Neural progenitor cell (in vitro differentiated cells): ENCODE data around the gene CLASP1.

GRCh38 chr2:120254104-120254584 lies 1.5 kb downstream of the RALB start:
- RAMPAGE, long total RNA: no peak

DNA sequence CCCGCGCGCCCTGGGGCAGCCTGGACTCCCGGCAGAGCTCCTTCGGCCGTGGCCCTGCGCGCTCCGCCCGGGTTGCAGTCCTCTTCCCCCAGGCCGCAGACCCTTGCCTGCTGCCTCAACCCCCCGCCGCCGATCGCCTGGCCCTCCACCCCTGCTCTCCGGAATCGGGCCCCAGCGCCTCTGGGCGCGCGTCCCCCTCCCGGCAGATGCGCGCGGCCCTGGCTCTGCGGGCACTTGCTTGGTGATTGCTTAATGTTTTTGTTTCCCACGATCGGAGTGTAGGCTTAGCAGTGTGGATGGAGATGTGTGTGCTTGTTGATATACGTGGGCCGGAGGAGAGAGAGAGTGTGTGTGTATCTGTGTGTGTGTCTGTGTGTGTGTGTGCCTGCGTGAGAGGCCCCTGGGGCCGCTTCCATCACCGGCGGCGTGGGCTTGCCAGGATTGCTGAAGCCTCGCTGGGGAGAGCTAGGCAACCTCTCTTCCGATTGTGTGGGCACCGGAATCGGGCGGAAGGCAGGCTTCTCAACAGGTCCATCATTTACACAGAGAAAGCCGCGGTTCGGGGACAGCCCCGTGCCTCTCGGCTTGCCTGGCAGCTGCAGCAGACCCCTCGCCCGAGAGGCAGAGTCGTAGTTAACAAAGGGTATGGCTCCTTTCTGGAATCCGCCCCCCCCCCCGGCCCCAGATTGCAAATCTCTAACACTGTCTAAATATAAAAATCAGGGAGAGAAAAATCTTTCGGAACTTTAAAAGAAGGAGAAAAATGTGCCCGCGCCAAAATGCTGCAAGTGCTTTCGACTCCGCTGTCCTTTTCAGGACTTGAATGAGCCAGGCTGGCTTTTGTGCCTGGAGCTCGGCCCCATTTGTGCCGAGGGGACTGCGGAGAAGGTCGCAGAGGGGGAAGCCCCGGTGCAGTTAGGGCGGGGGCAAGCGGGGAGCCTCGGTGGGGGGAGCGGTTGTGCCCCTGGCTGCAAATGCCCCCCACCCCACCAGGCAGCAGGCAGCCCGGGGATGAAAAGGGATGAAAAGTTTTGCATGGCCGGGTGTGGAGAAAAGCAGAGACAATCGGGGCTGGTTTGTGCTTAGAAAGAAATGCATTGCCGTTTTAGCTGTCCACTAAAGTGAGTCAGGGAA lies 1.2 kb downstream of the INHBB start:
- RAMPAGE, long total RNA: no peak

DNA sequence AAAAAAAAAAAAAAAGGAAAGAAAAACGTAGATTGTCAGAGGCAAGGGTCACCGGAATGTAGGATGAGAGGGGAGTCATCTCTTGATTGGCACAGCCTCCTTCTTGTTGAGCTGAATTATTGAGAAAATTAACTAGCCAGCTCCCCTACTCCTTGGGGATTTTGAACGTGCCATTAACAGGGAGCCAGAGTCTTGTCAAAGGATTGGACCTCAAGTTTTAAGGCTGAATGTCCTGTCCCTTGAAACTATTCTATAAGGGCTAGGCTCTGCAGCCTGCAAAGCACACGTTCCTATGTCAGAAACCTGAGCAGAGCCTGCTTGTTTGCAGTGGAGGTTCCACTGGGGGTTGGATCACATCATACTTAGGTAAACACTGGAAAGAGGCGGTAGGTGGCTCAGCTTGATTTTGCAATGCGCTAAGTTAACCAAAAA lies 2.3 kb downstream of the INHBB start:
- RAMPAGE, long total RNA: no peak

DNA sequence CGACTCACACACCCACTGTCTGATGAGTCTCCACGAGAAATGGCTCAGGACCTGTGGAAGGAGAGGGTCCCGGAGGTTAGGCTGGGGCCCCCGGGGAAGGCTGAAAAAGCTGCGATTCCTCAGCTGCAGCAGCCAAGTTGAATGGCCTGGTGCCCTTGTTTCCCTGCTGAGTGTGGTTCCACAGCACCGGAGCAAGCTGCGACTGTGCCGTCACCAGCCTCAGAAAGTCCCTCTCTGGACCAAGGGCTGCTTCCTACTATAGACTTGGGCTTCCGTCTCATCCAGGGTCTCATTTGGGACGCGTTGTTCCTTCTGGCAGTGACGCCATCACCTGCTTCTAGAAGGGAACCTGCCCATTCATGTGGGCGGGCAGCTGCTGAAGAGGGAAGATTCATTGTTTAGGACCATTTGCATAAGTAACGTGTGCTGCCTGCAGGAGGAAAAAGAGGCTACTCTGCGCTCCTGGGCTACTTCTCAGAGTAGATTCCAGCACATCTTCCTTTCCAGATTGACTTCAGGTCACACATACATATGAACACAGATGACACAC lies 180.3 kb downstream of the INHBB start:
- RAMPAGE, long total RNA: no peak

GRCh38 chr2:120591468-120591919 lies 144.2 kb upstream of the GLI2 start:
- RAMPAGE, long total RNA: no peak

- RAMPAGE, long total RNA: no peak
Measured at GRCh38 chr2:120661488-120662054, 74.1 kb upstream of the GLI2 start.

GRCh38 chr2:120722475-120723167 lies 13.0 kb upstream of the GLI2 start:
- RAMPAGE, long total RNA: no peak

GRCh38 chr2:120741239-120742464 lies 6.0 kb downstream of the GLI2 start:
- RAMPAGE, long total RNA: no peak

DNA sequence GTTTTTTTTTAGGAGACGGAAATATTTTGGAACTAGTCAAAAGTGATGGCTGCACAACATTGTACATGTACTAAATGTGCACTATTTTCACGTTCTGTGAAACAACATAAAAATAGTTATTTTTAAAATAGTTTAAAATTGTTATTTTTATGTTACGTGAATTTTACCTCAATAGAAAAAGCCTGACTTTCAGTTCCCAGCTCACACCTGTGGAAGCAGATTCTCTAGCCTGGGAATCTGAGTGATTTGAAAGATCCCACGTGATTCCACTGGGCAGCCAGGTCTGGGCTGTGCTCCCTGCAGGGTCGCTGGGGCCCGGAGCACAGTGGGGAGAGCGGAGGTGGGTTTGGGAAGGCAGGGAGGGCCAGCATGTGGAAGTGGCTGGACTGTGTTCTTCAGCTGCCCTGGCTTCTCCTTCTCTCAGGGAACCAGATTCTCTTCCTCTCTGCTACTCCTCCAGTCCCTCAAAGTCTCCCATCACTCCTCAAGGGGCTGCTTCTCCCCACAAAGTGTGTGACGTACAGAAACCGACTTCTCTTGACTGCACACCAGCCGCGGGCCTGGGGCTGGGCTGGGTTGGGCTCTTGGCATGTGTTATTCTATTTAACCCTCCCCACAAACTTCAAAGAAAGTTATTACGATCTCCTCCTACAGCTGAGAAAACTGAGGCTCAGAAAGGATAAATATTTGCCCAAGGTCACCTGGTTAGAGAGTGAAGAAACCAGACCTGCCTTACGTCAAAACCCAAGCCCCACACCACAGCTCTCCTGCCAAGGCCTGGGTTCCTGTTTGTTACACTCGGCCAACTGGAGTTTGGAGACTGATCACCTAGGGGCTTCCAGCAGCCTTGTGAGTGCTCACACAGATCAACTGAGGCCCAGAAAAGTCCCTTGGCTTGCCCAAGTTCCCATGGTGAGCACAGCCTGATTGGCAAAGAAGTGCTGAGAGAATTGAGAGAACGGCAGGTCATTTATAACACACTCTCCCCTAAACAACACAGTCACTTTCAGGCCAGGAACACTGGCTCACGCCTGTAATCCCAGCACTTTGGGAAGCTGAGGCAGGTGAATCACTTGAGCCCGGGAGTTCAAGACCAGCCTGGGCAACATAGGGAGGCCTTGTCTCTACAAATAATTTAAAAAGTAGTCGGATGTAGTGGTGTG lies 269.0 kb downstream of the TFCP2L1 start:
- RAMPAGE, long total RNA: no peak

DNA sequence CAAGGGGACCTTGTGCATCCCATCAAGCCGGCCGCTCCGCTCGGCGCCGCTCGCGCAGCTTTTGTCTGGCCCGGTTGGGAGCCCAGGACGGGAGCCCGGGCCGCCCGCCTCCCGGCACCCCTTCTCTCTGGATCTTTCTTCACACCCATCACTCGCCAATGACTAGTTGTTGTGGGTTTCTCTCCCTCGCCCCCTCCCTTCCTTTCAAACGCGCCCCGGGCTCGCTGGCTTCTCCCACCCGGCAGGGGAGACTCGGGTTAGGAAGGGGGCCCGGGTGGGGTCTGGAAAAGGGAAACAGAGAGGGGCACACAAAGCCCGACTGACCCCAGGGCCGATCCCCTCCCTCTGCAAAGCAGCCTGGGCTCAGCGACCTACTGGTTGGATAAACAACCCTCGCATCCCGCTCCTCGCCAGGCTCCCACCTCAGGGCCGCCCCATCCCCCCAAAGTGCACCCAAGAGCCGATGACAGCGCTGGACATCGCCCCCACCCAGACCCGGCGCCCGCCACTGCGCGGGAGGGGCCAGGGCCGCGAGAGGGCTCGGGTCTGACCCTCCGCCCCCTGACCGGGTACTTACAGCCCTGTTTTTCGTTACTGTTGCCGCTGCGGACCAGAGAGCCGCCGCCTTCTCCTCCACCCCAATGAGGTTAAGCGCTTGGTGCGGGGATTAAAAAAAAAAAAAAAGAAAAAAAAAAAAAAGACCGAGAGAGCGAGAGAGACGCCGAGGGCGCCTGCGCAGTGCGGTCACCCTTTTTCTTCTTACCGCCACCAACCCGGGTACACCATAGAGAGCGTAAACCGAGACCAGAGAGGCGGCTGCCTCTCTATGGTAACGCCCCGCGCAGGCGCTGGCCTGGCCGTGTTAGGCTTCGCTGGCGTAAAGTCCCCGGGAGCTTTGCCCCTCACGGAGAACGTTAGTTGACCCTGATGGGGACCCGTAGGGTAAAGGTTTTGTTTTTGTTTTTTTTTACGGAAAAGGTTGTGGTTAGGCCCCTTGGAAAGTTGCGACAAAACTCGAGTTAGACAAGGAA lies at the start of gene CLASP1:
Gene CLASP1 (minus strand): TSS at position 668 of the 1,031 bp plus-strand sequence.
- RAMPAGE, long total RNA: no peak

GRCh38 chr2:121649826-121650399 lies 651 bp upstream of the CLASP1 start:
- RAMPAGE, long total RNA: no peak

- RAMPAGE, long total RNA: no peak
Measured at GRCh38 chr2:121707873-121708086, 28.9 kb downstream of the NIFK start.

DNA sequence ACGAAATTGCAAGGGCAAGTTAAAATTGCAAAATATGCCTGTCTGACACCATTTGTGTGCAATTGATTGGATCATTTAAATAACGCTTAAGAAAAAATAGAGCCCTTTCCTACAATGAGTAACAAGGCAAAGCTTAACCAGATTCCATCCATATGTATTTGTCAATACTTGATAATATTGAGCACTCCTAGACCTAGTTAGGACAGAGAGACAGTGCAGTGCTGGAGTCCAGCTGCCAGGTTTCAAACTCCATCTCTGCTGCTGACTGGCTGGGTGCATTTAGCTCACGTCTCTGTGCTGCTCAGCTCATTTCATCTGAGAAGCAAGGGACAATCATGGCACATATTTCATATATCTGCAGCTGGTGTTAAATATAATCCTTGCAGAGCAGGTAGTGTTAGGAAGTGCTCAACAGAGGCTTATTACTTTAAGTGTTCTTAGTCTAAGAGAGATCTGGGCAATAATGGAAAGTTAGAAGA lies 505.8 kb downstream of the TSN start:
- RAMPAGE, long total RNA: no peak

- RAMPAGE, long total RNA: no peak
Measured at GRCh38 chr2:123390651-123391087, 634.4 kb upstream of the CNTNAP5 start.

DNA sequence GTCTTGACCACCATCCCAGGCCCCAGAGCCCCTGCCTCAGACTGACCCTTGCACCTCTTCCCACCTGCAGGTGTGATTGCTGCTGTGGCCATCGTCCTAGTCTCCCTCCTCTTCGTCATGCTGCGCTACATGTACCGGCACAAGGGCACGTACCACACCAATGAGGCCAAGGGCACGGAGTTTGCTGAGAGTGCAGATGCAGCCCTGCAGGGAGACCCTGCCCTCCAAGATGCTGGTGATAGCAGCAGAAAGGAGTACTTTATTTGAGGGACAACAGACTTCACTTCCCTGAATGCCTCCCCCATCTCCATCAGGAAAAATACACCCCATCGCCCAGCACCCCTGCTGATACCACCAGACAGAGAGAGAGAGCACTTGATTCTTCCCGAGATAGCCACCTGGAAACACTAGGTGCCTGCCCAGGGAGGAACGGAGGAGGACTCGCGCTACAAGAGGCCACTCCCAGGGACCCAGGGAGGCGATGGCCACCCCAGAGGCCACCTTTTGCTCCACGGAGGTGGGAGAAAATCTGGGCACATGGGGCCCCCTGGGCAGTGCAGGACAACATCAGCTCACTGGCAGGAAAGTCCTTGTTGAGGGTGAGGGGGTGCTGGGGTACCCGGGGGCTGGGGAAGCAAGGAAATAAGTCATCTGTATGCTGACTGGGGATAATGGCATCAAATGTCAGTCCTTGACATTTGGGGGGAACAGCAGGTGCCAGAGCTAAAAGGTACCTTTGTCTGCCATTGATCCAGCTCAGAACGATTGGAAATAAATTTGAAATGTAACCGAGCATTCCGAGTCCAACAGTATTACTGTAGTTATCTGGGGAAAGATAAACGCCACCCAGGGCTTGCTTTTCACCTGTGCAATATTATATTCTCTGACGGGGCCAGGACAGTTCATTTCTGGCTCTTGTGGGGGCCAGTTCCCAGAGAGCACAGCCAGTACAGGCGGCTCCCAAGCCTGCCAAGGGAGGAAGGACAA lies 40.2 kb downstream of the GYPC start:
- RAMPAGE, long total RNA: no peak

DNA sequence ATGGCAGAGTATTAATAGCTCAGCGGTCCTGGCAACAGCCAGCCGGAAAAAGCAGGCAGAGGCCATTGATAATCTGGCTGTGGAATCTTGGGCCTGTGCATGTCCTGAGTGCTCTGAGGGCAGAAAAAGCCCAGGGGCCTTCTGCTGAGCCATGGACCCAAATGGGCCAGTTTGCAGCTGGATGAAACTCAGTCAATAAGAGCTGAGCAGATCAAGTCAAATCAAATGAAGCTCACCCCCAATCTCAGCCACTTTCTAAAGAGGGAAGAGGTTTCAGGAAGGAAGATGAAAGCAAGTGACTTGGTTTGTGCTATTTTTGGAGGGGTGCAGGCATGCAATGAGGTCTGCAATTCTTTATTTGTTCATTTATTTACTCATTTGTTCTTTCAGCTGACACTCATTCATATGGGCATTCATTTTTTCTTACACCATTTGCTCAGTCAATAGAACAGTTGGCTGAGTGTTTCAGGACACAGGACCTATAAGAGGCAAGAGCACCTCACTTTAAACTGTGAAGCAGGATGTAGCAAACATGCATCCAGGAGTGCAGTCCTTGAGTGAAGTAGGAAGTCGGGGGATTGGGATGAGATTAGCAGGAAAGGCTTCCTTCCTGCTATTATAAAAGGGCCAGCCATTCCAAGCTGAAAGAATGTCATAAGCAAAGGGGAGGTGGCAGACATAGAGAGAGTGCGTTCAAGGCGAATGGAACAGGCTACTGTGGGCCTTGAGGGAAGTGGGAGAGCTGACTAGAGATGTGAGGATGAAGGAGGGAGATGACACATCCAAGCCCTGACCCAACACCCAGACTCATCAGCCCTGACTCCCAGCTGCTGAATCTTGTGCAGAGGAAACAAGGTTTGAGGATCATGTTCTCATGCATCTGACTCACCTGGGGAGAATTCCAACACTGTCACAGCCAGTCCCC lies 63.7 kb downstream of the GYPC start:
- RAMPAGE, long total RNA: no peak

DNA sequence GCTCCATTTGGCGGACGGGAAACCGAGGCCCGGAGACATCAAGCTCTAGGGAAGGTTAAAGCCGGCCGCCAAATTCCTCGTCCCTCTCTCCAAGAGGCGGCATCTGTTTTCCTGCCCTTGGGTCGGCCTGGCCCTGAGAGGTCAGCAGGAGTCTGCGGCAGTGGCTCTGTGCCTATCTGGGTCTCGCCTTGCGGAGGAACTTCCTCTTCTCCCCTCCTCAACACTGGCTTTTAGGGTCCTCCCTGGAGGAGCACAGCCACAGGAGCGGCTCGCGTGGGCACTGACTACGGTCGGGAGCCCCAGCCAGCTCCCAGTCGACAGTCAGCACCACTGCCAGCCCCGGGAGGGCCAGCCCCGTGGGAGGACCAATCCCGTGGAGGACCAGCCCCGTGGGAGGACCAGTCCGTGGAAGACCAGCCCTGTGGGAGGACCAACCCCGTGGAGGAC lies 72.6 kb downstream of the TEX51 start:
- RAMPAGE, long total RNA: no peak

GRCh38 chr2:126972017-126972360 lies 73.3 kb downstream of the TEX51 start:
- RAMPAGE, long total RNA: no peak

- RAMPAGE, long total RNA: no peak
Measured at GRCh38 chr2:127024518-127025059, 82.4 kb downstream of the BIN1 start.

DNA sequence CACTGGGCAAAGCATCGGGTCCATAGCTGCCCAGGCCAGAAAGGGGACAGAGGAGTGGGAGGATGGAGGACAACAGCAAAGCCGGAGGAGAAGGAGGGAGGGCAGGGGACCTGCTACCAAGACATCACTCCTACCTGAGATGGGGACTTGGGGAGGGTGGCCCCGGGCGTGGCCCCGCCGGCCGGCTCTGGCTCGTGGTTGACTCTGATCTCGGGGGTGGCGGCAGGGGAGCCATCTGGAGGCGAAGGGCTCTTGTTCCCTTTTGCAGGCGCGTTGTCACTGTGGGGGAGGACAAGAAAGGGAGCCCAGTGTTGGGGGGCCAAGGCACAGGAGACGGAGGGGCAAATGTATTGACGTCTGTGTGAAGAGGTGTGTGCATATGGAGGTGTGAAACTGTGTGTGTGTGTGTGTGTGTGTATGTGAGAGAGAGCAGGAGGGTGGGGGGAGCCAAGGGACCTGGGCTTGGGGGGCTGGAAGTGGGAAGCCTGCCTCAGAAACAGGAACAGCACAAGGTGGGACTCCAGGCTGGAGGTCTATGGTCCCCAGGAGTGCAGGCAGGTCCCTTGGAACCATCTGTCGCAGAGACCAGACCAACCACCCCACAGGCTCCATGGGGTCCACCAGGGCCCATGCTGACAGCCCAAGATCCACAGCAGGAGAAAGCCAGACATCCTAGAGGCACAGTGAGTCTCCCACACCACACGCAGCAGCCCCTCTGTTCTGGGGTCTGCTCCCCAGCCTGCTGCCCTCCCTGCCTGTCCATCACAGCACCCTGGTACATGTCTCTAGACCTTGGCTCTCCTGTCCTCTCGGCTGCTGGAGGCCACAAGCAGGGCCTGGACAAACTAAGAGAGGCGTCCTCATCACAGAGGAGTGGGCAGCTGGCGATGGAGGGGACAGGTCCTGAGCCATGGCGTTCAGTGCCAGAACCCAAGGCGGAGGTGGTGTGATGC lies 47.8 kb downstream of the BIN1 start:
- RAMPAGE, long total RNA: no peak